SJCRH30 (cell line): ENCODE data around the gene CAPN10.

DNA sequence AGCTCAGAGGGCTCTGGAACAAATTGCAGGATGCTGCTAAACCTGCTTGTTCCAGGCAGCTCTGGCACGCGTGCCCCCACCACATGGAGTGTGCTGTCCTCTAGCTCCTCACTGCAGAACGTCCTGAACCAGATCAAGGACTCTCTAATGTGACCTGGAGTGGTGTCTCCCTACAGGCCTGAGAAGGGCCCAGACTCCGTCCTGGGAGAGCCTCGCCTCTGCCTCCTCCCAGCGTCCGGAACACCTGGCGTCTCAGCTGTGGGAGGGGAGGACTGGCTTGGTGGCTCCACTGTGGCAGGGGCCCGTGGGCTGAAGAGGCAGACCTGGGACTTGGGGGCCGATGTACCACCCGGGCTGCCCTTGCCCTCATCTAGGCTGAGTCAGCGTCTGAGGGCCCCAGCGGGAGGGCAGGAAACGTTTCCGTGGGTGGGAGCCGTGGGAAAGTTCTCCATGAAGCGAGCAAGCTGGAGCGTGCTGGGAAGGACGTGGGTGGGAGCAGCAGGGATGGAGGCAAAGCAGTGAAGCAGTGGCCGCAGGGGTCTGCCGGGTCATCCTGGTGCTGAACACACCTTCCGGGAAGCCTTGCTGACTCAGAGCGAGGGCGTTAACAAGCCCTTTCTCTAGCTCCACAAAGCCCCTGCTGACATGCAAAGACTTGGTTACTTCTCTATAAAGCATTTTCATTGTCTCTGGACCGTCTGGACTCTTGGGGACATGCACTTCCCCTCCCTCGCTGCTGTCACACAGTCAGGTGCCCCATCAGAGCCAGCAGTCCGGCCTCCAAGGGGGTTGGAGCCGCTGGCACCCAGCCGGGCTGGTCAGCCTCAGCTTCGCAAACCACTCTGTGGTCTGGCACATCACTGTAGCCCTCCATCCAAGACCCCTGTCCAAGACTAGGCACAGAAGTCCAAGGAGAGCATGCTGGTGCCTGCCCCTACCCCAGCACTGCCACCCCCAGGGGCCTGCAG, 115.3 kb upstream of the GPC1 start:
- RAMPAGE, long total RNA: no peak

- RAMPAGE, long total RNA: no peak
Observed at GRCh38 chr2:240575164-240575995, 7.1 kb downstream of the RNPEPL1 start.

GRCh38 chr2:240576355-240577057, 8.2 kb downstream of the RNPEPL1 start:
- RAMPAGE, long total RNA: no peak

DNA sequence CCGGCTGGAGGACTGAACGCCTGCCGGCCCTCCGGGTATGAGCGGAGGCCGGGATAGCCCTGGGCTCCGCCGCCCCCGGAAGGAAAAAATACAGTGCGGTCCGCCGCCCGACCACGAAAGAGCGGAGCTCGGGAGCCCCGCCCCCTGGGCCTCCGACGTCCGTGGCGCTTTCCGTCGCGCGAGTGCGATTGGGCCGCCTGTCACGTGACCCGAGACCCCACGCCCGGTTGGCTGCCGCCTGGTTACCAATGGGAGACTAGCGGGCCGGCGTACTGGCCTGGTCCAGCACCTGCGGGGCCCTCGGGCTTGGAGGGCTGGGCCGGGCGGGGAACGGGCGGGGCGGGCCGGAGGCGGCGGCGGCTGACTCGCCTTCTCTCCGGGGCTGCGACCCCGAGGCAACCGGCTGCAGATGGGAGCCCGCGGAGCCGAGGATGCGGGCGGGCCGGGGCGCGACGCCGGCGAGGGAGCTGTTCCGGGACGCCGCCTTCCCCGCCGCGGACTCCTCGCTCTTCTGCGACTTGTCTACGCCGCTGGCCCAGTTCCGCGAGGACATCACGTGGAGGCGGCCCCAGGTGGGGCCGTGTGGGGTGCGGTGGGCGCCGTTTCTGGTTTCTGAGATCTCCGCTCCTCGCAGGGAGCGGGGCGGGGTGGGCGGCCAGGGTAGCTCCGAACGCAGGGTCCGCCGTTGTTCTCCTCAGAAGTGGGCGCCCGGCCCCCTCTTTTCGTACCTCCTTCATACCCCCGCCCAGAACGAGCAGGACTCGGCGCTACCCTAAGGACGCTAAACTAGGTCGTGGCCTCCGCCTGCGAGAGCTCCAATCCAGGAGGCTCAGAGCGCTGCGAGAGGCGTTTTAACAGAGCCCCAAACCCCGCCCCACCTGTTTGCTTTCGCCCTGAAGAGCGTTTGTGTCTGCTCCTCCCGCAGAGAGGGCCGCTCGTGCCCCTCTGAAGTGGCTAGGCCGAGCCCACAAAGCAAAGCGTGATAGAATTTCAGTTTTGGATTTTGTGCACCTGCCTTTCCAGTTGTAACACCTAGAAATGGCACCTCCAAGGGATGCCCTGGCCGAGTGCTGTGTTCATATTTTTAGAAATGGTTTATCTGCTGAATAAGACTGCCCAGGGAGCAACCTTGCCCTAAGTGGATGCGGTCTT, at the start of gene CAPN10:
Gene CAPN10 (plus strand): TSS at position 254 of the 1,152 bp plus-strand sequence.
- RAMPAGE, long total RNA: no peak

- RAMPAGE, long total RNA: no peak
Observed at GRCh38 chr2:240857053-240858090, 11.3 kb upstream of the AGXT start.

DNA sequence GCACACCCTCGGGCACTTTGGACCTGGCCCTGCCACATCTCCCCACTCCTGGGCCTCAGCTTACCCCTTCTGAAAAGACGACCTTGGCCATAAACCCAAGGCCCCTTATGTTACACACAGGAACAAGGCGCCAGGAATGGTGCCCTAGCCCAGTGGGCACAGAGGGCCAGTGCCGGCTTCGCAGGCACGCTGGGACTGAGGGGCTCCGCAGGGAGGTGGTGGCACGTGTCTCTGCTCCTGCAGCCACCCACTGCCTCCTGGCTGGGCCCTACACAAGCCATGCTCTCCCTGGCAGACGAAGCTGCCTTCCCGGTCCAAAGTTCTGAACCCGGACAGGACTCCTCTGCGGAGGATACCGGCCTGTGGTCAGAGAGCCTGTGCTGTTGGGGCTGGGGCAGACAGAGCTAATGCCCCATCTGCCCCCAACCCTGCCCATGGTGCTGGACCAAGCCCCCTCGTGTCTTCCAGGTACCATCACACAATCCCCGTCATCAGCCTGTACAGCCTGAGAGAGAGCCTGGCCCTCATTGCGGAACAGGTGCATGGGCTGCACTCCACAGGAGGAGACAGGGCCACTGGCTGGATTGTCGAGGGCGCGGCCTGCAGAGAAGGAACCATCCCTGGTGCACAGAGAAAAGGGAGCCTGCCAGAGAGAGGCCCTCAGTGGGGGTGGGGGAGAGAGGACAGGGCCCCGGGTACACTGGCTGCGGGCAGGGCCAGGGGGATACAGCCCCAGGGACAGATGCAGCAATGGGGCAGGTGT, 7.0 kb downstream of the AGXT start:
- RAMPAGE, long total RNA: no peak

DNA sequence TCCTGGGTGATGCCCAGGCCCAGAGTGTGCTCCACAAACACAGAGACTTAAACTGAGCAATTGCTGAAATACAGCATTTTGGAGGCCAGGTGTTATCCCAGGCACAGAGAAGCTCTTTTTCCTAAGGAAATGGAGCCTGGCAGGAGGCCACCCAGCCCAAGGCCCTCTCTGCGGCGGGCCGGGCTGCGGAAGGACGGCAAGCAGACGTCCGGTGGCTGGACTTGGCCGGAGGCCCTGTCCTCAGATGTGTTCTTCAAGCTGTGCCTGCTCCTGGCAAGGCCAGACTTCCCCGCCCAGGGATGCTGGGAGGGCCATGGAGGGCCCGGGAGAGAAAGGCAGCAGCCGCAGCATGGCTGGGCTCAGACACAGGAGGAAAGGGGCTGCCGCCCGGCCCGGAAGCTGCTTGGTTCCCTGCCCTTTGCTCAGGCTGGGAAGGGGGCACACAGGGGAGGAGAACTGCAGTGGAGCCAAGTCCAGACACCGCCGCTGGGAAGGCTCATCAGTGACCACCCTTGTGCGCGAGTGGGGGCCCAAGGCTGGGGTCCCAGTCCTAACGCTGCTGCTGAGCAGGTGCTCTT, 7.6 kb downstream of the CROCC2 start:
- RAMPAGE, long total RNA: no peak

GRCh38 chr2:240960391-240961056, 37.9 kb upstream of the SNED1 start:
- RAMPAGE, long total RNA: no peak

GRCh38 chr2:241049364-241050593, 51.4 kb downstream of the SNED1 start:
- RAMPAGE, long total RNA: no peak

GRCh38 chr2:241055996-241056512, 46.0 kb downstream of the MTERF4 start:
- RAMPAGE, long total RNA: no peak

DNA sequence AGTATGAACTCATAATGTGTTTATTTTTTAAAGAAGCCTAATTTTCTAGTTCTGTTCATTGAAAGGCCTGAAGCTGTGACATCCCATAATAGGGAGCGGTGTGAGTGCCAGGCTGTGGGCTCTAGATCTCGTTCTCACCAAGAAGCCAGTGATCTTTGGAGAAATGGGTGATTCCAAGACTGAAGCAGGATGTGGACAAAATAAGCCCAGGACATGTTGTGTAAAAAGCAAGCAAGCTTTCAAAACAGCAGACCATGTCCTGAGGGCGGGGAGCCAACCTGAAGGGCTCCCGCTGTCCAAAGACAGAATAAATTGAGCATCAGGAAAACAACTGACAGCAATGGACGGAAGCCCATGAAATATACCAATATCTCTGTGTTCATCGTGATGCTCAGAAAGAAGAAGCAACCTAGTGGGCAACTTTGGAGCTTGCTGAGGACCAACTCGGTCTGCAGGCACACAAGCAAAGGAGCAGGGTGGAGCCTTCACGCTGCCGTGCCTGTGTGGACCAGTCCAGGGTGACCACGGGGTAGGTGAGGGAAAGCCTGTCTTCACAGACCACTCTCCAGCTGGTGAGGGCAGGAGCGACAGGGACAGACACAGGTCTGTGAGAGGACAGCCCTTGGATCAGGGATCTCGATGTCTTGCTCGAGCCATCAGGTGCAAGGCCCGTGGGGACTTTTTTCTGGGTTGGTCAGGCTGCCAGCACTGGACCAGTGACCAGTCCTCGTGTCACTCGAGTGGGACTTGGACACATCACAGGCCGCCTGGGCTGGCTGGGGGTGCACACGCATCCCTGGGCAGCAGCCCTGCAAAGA, 21.5 kb downstream of the MTERF4 start:
- RAMPAGE, long total RNA: no peak

GRCh38 chr2:241108152-241109006, 6.3 kb upstream of the MTERF4 start:
- RAMPAGE, long total RNA: no peak

DNA sequence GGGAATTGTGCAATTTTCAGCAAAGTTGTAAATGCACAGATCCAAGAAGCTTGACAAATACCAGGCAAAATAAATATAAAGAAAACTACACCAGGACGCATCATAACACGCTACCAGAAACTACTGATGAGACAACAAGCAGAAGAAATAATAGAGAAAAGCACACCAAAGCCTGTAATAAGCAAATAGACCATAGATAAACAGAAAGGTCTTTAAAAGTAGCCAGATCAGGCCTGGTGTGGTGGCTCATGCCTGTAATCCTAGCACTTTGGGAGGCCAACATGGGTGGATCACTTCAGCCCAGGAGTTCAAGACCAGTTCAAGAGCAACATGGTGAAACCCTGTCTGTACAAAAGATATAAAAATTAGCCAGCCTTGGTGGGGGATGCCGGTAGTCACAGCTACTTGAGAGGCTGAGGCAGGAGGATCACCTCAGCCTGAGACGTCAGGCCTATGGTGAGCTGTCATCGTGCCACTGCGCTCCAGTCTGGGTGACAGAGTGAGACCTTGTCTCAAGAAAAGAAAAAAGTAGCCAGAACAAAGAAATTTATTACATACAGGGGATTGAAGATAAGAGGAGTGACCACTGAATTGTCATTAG, 11.9 kb downstream of the SEPTIN2 start:
- RAMPAGE, long total RNA: no peak

- RAMPAGE, long total RNA: no peak
Observed at GRCh38 chr2:241329470-241329784, 13.7 kb downstream of the SEPTIN2 start.

- RAMPAGE, long total RNA: no peak
Observed at GRCh38 chr2:241352767-241353949, 2.9 kb upstream of the FARP2 start.

DNA sequence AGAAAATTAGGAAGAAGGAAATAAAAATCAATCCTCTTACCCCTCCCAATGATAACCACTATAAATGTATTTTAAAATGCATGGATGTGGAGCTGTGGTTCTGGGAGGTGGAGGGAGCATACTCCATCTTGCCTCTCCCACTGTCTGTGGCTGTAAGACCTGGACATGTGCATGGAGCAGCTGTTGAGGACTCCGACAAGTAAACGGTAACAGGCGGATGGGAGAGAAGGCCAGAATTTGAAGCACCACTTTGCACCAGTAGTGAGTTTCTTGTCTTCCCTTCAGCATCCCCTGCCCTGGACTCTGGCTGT, 6.7 kb downstream of the FARP2 start:
- RAMPAGE, long total RNA: no peak

- RAMPAGE, long total RNA: no peak
Observed at GRCh38 chr2:241489836-241490834, 18.2 kb downstream of the STK25 start.

DNA sequence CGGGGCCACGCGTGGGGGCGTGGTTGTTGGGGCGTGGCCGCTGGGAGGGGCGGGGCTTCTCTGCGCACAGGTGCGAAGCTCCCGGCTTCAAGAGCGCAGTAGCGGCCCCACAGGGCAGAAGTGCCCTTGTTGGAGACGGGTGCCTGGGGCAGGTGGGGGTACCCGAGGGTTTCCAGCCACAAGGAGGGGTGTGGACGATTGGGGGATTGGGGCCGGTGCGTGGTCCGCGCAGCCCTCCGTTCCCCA, 17.3 kb upstream of the BOK start:
- RAMPAGE, long total RNA: no peak

DNA sequence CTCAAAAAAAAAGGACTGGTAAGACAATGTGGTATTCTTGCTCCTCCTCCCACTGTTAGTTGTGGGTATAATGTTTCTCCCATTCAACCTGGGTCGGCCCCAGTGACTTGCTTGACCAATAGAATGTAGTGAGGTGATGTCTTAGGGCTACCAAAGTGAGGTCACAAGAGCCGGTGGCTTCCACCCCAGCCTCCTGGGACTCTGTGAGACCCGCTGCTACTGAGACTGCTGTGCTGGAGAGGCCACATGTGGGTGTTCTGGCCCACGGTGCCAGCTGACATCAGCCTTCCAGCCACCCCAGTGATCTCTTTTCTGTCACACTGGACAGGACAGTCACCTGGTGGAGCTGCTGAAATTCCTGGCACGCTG, 6.8 kb upstream of the ING5 start:
- RAMPAGE, long total RNA: no peak

DNA sequence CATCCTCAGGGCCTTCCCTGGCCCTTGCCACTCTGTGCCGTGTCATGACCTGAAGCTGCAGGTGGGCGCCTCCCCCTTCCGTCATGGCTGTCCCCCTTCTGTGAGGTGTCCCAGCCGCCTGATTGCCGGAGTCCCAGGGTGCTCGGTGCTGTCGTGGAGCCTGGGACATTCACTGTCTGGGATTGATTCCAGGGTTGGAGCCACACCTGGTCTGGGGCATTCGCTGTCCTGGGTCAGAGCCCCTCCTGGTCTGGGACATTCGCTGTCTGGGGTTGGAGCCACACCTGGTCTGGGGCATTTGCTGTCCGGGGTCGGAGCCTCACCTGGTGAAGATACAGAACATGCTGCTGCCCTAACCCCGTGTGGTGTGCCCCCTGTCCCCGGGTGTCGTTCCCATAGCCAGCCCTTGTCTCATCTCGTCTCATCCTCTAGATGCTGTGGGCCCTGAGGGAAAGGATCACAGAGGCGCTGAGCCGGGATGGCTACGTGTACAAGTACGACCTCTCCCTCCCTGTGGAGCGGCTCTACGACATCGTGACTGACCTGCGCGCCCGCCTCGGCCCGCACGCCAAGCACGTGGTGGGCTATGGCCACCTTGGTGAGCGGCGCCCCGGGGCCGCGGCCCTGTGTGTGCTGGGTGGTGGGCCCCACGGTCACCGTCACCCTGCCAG, 21.1 kb upstream of the GAL3ST2 start:
- RAMPAGE, long total RNA: no peak